Endometrial microvascular endothelial cells (primary cell): ENCODE measurements around a stretch of chr2.

GRCh38 chr2:9867892-9868607 is 24.8 kb downstream of the TAF1B start:
- RAMPAGE, long total RNA, result no peak

- RAMPAGE, long total RNA, result no peak
Observed at GRCh38 chr2:10003432-10004061, 39.8 kb upstream of the KLF11 start.

GRCh38 chr2:10019091-10019622 is 24.2 kb upstream of the KLF11 start:
- RAMPAGE, long total RNA, result no peak

DNA sequence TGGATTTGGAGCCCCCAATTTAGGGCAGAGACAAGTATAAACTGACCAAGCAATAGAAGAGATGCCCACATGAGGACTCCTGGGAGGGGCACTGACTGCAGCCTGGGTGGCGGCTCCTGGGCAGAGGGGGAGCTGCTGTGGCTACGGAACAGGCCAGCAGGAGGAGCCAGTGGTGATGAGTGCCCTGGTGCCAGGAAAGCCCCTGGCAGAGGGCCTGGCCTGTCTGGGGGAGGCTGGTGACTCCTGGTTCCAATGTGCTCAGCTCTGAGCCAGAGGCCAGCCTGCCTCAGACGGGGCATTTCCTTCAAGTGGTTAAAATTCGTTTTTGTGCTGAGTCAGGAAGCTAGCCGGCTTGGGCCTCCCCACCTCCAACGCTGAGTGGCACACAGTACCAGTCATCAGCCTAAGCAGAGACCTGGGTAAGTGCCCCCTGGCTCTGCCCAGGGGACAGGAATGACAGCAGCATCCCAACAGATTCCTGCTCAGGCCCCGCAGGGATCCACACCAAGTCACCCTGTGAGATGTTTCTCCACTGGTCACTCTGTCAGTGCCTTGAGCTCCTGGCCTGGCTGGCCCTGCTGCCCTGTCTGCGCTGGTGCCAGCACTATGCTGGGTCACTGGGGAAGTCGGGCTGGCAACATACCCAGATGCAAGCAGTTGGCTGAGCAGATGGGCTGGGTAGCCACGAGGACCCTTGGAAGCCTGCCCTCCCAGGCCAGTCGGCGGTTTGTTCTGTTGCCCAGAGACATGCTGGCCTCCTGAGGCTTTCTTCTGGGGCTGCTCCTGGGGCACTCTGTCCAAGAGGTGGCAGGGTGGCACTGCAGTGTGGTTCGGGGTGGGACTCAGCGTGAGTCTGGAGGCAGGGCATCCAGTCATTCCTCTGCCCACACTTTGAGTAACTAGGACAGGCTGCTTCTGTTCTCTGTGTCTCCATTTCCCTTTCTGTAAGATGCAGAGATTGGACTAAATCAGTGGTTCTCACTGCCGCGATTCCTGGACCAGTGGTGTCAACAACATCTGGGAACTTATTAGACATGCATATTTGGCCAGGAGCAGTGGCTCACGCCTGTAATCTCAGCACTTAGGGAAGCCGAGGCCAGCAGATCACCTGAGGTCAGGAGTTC is 7.0 kb upstream of the KLF11 start:
- RAMPAGE, long total RNA, result no peak

DNA sequence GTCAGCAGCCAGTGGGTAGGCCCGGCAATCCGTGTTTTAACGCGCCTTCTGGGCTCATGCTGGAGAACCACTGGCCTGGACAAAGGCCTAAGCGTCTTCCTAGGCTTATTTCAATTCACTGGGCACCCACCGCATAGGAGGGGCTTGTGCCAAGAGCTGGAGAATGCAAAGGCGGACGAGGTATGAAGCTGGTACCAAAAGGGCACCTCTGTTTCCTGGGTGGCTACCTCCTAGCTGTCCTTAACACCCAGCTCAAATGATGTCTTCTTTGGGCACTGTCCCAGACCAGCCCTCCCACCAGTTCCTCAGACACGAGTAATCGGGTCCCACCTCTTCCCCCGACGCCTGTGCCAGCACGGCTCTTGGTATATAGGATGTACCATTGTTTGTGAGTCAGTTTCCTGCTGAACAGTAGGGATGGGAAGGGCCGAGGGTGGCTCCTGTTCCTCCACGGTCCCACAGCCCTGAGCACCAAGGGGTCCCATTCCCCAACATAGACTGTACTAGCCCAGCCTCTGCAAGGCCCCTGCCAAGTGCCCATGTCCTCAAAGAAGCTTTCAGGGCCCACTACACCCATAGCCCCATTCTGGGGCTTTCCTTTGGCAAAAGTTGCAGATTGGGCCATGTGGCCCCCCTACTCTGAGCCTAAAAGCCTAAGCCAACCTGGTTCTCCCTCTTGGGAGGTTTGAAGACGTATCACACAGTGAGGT is 5.8 kb upstream of the KLF11 start:
- RAMPAGE, long total RNA, result no peak

DNA sequence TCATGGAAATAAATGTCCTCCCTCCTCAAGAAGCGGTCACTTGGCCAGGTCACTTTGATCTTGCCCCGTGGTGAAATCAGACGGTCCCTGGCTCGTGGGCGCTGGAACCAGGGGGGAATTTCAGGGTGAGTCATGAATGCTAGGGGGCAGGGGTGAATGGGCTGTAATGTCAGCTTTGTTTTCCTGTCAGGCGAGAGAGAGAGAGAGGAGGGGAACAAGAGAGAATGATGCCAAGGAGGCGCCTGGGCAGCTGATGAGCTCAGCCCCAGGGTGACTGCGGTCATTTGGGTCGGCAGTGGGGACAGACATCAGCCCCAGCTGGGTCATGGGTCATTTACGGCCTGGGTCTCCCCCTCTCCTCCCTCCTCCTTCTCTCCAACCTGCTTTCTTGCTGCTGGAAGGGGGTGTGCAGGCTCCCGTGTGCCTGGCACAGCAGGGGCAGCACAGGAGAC is 47.8 kb downstream of the RRM2 start:
- RAMPAGE, long total RNA, result no peak

DNA sequence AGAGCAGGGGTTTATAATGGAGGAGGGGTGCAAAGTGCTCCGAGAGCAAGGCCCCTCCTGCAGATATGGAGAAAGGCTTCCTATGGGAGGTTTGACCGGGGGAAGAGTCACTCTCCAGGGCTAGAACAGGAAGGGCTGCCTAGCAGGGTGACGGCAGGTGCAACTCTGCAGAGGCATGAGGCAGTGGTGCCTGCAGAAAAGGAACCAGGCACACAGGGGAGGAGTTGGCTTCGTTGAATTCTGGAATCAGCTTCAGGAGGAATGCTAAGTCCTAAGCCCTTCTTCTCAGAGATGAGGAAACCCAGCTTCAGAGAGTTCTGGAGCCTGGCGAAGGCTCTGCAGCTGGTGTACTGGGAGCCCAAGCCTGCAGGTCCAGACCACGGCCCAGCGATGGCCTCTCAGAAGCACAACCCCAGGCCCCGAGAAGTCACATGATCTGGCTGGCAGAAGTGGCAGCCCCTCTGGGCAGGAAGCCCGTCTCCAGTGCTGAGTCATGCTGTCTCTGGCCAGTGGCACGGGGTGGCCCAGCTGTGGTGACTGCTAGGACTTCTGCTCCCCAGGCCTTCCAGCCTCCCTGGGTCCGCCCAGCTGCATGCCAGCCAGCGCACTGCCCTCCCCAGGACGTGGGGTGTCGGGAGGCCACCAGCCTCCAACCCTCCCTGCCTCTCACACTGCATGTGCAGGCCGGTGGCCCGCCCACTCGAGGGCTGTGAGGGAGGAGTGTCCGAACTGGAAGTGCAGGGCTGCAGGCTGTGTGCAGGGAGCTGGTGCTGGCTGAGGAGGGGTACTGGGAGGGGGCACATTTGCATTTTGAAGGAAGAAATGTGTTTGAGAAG is 17.3 kb upstream of the HPCAL1 start:
- RAMPAGE, long total RNA, result no peak

DNA sequence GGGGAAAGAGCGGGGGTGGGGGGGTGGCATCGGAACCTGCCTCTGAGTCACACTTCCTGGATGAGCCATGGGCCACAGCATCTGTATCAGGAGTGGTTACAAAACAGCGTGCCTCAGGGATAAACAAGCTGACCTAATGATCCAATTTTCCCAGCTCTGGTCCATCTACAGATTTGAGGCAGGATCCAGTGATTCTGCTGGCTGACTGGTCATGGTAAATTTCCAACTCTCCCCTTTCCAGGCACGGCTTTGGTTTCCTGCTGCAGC is 4.8 kb upstream of the HPCAL1 start:
- RAMPAGE, long total RNA, result no peak

GRCh38 chr2:10371446-10372581 is 69.1 kb downstream of the HPCAL1 start:
- RAMPAGE, long total RNA, result no peak

DNA sequence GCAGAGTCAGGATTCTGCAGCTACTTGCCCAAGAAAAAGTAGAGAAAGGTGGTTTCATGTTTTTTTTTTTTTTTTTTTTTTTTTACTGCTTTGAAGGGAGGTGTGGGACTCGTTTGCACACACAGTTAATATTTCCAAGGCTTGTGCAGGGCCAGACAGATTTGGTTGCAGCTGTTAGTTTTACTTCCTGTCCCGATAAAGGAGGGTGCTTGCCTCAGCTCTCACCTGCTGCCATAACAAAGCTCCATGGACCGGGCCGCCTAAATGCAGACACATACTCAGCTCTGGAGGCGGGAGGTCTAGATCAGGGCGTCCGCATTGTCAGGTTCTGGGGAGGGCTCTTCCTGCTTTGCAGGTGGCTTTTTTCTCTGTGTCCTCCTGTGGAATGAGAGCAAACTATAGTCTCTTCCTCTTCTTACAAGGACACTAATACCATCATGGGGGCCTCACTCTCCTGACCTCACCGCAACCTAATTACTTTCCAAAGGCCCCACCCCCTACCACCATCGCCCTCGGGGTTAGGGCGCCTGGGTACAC is 69.9 kb downstream of the ODC1 start:
- RAMPAGE, long total RNA, result no peak

DNA sequence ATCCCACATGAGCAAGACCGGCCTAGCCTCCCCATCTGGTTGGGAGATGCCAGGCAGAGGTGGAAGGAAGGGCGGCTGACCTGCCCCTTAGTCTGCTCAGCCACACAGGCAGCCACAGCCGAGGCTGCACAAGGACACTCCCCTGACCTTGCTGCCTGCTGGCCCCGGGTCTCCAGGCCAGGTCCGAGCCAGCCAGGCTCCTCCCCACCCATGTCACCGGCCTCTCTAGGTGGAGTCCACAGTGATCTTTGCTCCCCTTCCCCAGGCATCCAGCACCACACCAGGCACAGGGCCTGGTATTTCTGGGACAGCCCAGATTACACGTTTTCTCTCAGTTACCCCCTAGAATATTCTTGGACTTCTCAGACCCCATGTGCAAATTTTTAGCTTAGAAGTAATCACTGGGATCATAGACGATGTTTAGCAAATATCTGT is 47.1 kb downstream of the ODC1 start:
- RAMPAGE, long total RNA, result no peak

- RAMPAGE, long total RNA, result no peak
Observed at GRCh38 chr2:10588741-10589977, 100.6 kb downstream of the NOL10 start.

- RAMPAGE, long total RNA, result no peak
Observed at GRCh38 chr2:10602172-10602388, 87.7 kb downstream of the NOL10 start.

DNA sequence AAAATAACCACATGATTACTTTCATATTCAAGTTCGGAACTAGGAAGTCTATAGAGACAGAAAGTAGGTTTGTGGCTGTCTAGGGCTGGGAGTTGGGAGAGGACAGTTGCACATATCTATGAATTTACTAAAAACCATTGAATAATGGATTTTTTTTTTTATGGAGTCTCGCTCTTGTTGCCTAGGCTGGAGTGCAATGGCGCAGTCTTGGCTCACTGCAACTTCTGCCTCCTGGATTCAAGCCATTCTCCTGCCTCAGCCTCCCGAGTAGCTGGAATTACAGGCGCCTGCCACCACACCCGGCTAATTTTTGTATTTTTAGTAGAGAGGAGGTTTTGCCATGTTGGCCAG is 13.6 kb upstream of the PDIA6 start:
- RAMPAGE, long total RNA, result no peak

DNA sequence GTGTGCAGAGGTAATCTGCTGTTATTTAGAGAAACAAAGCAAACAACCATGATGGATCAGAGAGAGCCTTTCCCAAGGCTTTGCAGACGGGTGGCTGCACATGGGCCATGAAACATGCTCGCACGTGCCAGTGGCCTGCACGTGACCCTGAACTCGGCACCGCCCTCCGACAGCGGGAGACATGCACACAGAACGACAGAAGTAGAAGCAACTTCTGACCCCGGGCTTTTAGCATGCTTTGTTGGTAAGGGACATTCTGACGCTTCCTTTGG is 108.7 kb upstream of the C2orf50 start:
- RAMPAGE, long total RNA, result no peak

GRCh38 chr2:11073189-11073725 is 59.7 kb upstream of the C2orf50 start:
- RAMPAGE, long total RNA, result no peak

- RAMPAGE, long total RNA, result no peak
Observed at GRCh38 chr2:11220917-11221582, 65.8 kb downstream of the SLC66A3 start.

GRCh38 chr2:11227207-11227617 is 71.9 kb downstream of the SLC66A3 start:
- RAMPAGE, long total RNA, result no peak

DNA sequence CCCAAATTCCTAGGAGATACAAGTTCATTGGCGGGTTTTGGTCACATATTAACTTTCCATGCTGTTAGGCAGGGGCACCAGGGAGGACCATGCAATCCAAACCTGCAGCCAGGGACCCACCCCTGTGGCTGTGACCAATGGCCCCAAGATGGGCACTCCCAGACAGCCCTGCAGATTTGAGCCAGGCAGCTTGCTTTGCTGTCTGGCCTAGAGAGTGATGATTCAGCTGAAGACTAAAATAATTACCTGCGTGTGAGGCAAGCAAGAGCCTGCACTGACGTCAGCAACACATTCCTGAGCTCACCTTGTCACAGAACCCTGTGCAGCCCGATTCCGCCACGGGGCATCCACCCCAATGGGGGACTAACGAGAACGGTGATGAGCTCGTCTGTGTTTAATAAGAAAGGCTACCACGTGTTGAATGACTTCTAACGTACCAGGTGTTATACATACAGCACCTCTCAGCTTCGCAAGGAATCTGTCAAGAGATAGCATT is 45.4 kb upstream of the ROCK2 start:
- RAMPAGE, long total RNA, result no peak

GRCh38 chr2:11405860-11406619 is 59.9 kb downstream of the E2F6 start:
- RAMPAGE, long total RNA, result no peak